ENCODE measurements around a stretch of chr2.

DNA sequence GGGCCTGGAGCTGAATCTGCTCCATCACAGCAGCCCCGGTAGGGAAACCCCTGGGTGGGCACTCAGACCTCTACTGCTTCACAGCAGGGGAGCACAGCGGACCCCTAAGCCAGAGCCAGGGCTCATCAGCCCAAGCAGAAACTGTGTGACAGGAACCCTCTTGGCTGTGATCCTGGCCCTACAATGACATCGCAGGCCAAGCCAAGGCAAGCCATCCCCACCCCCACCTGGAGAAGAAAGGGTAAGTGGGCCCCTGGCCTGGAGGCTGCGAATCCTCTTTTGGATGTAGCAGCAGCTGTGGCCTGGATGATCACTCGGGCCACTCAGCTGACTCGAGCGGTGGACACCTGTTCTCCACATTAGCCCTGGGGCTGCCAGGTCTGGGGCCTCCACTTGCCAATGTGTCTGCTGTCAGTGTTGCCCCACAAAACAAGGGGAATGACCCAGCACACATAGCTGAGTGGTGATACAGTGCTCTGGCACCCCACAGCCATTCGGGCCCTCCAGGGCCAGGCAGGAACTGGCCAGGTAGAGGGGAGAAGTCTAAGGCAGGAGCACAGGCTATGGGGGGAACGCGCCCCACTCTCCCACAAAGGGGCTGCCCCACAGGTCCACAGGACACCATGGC is 2.7 kb downstream of the STK25 start:
- RRBS, 2 experiments, result no CpG with 5 or more reads among the region's 10 CpGs
CAGE:
- cytosol, long polyA minus RNA, result no peak
- cytosol, long polyA plus RNA, result no peak
- long polyA plus RNA, result no peak
- nucleus, long polyA minus RNA, result no peak
- nucleus, long polyA plus RNA, result no peak

GRCh38 chr2:241559786-241560646 is 1.5 kb downstream of the BOK start:
- RRBS, 2 experiments, result 4 to 13% methylated on average over 7 of the region's 32 CpGs
CAGE:
- cytosol, long polyA minus RNA, result no peak
- cytosol, long polyA plus RNA, result no peak
- long polyA plus RNA, result no peak
- nucleus, long polyA minus RNA, result no peak
- nucleus, long polyA plus RNA, result no peak

- RRBS, 2 experiments, result 100% methylated on average over 2 to 3 of the region's 17 CpGs
CAGE:
- cytosol, long polyA minus RNA, result no peak
- cytosol, long polyA plus RNA, result no peak
- long polyA plus RNA, result no peak
- nucleus, long polyA minus RNA, result no peak
- nucleus, long polyA plus RNA, result no peak
These were observed 12.1 kb downstream of the DTYMK start for GRCh38 chr2:241674164-241675207.

DNA sequence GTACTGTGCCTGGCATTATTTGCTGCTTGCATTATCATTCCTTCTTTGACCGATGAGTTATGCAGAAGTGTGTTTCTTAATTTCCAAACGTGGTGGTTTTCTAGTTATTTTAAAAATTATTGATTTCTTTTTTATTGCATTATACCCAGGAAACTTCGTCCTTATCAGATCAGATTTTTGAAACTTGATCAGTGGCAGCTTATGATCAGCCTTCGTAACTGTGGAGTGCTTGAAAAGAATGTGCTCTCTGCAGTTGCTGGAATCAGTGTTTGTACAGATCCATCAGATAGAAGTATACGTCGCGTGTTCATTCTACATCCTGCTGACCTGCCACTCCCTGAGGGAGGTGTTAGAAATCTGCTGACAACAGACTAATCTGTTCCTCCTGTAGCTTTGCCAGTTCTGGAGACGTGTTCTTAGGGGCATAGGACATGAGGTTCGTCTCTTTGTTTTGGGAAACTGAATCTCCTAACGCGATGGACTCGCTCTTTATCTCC is 17.6 kb upstream of the GAL3ST2 start:
- RRBS, 2 experiments, result no CpG with 5 or more reads among the region's 12 CpGs
CAGE:
- cytosol, long polyA minus RNA, result no peak
- cytosol, long polyA plus RNA, result no peak
- long polyA plus RNA, result no peak
- nucleus, long polyA minus RNA, result no peak
- nucleus, long polyA plus RNA, result no peak

DNA sequence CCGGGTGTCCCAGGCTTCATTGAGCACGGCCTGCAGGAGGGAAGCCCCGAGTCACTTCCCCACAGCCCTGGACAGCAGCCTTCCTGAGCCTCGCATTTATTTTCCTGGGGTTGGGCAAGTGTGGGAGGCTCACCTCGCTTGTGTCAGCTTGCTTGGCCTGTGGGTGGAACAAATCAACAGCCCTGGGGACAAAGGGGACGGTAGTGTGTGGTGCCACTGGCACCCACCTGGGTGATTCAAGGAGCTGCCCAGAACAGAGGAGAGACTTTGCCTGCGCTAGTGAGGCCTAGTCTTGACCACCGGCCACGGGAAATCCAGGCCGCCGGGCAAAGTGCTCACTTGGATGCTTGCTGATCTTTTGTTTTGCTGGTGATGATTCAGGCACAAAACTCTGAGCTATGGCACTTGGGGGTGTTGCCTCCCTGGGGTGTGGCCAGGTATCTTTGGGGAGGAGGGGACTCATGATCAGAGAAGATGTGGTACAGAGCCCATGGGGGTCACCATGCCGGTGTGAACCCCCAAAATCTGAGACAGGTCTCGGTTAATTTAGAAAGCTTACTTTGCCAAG is 1.5 kb downstream of the GAL3ST2 start:
- RRBS, 2 experiments, result no CpG with 5 or more reads among the region's 13 CpGs
CAGE:
- cytosol, long polyA minus RNA, result no peak
- cytosol, long polyA plus RNA, result no peak
- long polyA plus RNA, result no peak
- nucleus, long polyA minus RNA, result no peak
- nucleus, long polyA plus RNA, result no peak

GRCh38 chr2:241807997-241808381 is 1.0 kb upstream of the NEU4 start:
- RRBS, 2 experiments, result 2% methylated on average over 5 of the region's 11 CpGs
CAGE:
- cytosol, long polyA minus RNA, result no peak
- cytosol, long polyA plus RNA, result no peak
- long polyA plus RNA, result no peak
- nucleus, long polyA minus RNA, result no peak
- nucleus, long polyA plus RNA, result no peak

GRCh38 chr2:241896139-241896619 is 4.1 kb downstream of the FAM240C start:
- RRBS, 2 experiments, result no CpG with 5 or more reads among the region's 7 CpGs
CAGE:
- cytosol, long polyA minus RNA, result no peak
- cytosol, long polyA plus RNA, result no peak
- long polyA plus RNA, result no peak
- nucleus, long polyA minus RNA, result no peak
- nucleus, long polyA plus RNA, result no peak

- RRBS, 2 experiments, result no CpG with 5 or more reads among the region's 18 CpGs
CAGE:
- cytosol, long polyA minus RNA, result no peak
- cytosol, long polyA plus RNA, result no peak
- long polyA plus RNA, result no peak
- nucleus, long polyA minus RNA, result no peak
- nucleus, long polyA plus RNA, result no peak
These were observed 36.4 kb upstream of the FAM240C start for GRCh38 chr2:241936778-241936977.

All from HepG2 (cell line).